ENCODE measurements around the gene AVPR1A.

- RRBS, 2 experiments: no CpG with 5 or more reads among the region's 2 CpGs
Measured at GRCh38 chr12:62249544-62250089, 10.6 kb upstream of the USP15 start.

- RRBS, 2 experiments: 2% methylated on average over 12 to 19 of the region's 53 CpGs
Measured at GRCh38 chr12:63150715-63151448, at the start of gene AVPR1A. Gene AVPR1A (minus strand): TSS chr12:63151201.

- RRBS, 2 experiments: no CpG with 5 or more reads among the region's 2 CpGs
Measured at GRCh38 chr12:63667404-63667815, 883 bp downstream of the DPY19L2 start.

- RRBS, 2 experiments: no CpG with 5 or more reads among the region's 4 CpGs
Measured at GRCh38 chr12:63846187-63846625, 1.7 kb downstream of the SRGAP1 start.

DNA sequence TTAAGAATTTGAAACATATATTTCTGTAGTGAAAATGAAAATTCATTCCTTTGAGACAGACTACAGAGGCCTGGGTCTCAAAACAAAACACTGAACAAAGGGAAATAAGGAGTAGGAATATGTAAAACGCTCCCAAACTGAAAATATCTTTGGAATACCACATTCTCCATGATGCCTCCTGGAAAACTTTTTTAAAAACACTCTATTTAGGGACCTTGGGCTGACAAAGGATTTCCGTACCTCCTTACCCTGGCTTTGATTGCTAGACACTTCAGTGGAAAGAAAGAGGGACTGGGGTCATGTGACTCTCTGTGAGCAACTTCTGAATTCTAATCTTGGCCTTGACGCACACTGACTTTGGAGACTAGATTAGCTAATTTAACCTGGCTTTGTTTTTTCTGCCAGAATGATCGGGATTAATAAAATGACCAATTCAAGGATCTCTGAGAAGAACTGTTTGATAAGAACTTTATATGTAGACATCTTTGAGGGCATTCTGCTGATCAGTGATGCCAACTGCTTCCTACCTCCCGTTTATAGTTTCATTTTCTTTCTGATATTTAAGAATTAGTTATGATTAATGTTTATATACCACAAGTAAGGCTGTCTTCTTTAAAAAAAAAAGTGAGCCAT is 181.1 kb downstream of the SRGAP1 start:
- RRBS, 2 experiments: no CpG with 5 or more reads among the region's 5 CpGs

- RRBS, 2 experiments: no CpG with 5 or more reads among the region's 7 CpGs
Measured at GRCh38 chr12:64104397-64104824, 117.7 kb downstream of the KICS2 start.

GRCh38 chr12:64543115-64543526 is 67.2 kb upstream of the RASSF3 start:
- RRBS, 2 experiments: 32 to 42% methylated on average over 2 to 8 of the region's 37 CpGs

DNA sequence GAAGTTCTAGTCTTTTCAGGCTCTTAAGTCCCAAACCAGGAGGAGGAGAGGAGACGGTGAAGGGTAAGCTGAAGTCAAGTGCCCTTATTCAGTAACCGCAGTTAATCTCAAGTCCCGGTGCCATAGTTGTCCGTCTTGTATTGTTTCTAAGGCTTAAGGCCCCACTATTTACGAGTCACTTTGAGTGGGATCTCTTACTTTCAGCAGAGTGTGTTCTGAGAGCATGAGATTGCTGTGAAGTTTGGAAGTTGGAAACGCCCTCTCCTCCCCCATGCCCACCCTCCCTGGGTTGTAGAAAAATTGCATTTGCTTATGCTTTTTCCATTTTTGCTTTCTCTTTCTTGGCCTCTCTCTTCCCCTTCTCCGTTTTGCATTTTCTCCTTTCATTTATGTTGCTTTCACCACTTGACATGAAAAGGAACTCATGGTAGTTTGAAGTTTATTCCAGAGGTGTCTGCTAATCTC is 1.6 kb downstream of the RASSF3 start:
- RRBS, 2 experiments: no CpG with 5 or more reads among the region's 7 CpGs

DNA sequence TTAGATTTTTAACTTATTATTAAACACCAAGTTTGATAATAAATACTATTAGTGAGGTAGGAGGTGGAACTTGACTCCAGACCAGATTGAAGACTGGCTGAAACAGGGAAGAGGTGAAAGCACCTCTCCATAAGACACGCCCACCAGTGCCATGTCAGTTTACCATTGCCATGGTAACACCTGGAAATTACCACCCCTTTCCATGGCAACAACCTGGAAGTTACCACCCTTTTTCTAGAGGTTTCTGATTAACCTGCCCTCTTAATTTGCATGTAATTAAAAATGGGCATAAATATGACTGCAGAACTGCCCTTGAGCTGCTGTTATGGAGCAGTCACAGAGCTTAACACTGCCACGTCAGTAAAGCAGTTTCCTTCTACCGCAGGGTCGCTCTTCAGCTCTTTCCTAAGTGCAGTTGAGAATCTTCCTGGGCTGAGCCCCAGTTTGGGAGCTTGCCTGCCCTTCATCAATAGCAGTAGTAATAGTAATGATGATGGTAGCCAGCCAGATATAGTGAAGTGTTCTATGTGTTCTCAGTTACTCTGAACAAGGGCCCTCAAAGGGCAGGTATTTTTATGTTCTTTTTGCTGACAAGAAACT is 55.2 kb downstream of the RASSF3 start:
- RRBS, 2 experiments: no CpG with 5 or more reads among the region's 4 CpGs

GRCh38 chr12:64673679-64674510 is 63.6 kb downstream of the RASSF3 start:
- RRBS, 2 experiments: no CpG with 5 or more reads among the region's 5 CpGs

GRCh38 chr12:64681552-64682224 is 71.4 kb downstream of the RASSF3 start:
- RRBS, 2 experiments: no CpG with 5 or more reads among the region's 5 CpGs

- RRBS, 2 experiments: no CpG with 5 or more reads among the region's 15 CpGs
Measured at GRCh38 chr12:65556767-65557177, 267.5 kb upstream of the HMGA2 start.

- RRBS, 2 experiments: no CpG with 5 or more reads among the region's 6 CpGs
Measured at GRCh38 chr12:65646384-65646754, 177.9 kb upstream of the HMGA2 start.

- RRBS, 2 experiments: 1 to 2% methylated on average over 22 to 26 of the region's 74 CpGs
Measured at GRCh38 chr12:65740972-65741981, 83.0 kb upstream of the HMGA2 start.

DNA sequence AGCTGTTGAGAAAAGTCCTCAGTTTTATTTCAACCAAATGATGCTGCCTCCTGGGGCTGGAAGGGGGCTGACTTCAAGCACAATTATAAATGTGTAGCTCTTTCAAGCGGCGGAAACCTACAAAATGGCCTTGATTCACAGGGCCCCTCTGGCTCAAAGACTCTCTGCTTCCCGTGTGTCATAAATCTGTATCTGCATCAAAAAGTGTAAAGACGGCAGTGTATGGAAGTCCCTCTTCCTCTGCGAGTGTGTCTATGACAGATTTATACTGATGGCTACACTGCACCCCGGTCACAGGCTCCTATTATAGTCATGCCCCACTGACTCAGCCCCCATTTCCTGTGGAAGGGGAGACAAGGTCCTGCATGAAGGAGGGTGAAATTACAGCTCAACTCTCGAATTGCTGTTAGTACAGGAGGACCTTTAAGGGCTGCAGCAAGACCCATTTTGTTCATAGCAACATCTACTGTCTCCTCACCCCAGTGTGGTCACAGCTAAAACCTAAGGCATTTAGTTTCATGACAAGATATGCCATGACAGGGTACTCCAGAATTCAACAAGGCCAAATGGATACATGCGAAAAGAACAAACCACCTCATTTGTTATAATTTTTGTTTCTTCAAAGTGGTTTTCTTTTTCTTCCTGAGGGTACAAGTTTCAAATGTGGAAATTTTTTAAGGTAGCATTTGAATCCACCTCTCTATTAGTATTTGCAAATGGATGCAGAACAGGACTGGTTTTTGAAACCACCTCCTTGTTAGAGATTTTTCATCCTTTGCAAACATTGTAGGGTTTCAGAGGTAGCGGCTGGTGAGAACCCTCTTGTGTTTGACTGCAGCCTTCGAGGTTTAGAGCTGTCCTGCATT is 68.7 kb downstream of the HMGA2 start:
- RRBS, 2 experiments: no CpG with 5 or more reads among the region's 10 CpGs

DNA sequence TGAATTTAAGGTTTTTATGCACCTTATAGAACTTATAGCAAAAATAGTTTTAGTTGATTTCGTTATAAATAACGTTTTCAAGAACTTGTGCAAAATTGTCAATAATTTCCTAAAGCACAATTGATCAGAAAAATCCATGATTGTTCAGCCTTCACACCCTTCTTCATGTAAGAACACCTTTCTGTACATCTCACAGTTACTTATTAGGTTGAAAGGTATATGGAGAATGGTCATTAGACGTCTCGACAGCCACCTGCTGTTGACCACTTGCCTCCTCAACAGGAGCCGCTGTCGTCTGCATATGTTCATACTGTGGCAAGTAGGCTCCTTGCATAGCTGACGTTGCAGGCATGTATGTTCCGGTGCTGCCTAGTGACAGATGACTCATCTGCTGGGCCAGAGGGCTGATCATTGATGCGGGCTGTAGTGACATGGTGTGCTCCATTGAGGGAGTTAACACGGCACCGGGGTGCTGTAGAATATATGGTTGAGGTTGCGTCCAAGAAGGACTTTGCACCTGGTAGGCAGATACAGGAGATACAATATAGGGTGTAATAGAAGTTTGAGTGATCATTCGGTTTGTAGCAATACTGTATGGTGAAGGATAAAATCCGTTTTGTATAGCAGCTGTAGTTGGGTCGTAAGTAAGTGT is 45.0 kb downstream of the IRAK3 start:
- RRBS, 2 experiments: 76 to 82% methylated on average over 1 to 3 of the region's 15 CpGs

DNA sequence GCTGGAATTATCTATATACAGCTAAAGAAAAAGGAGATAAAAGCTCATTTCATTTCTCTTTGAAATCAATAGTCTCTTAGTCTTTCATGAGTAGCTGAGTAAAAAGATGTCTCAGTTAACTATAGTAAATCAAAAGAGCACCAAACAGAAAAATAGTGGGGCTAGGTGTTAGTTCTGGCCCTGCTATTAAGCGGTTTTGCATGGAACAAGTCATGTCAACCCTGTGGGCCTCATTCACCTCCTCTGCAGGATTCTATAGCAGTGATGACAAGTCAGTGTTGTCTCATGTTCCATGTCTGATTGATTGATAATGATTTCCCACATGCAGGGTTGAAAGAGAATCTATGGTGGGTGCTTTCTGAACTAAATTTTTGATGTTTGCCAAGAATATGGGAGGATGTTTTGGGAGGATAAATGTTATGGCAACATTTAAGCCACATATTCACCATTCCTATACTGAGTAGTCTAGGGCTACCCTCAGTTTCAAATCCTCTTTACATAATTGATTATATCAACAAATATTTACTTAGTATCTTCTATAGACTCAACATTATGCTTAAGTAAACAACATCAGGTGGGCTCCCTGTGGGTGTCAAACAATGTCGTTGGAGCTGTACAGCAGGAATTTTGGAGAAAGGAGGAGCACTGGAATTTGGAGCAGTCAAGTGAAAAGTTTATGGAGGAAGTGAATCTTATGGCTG is 48.6 kb downstream of the IRAK3 start:
- RRBS, 2 experiments: no CpG with 5 or more reads among the region's 2 CpGs

- RRBS, 2 experiments: no CpG with 5 or more reads among the region's 6 CpGs
Measured at GRCh38 chr12:66392303-66392874, 90.1 kb downstream of the HELB start.

DNA sequence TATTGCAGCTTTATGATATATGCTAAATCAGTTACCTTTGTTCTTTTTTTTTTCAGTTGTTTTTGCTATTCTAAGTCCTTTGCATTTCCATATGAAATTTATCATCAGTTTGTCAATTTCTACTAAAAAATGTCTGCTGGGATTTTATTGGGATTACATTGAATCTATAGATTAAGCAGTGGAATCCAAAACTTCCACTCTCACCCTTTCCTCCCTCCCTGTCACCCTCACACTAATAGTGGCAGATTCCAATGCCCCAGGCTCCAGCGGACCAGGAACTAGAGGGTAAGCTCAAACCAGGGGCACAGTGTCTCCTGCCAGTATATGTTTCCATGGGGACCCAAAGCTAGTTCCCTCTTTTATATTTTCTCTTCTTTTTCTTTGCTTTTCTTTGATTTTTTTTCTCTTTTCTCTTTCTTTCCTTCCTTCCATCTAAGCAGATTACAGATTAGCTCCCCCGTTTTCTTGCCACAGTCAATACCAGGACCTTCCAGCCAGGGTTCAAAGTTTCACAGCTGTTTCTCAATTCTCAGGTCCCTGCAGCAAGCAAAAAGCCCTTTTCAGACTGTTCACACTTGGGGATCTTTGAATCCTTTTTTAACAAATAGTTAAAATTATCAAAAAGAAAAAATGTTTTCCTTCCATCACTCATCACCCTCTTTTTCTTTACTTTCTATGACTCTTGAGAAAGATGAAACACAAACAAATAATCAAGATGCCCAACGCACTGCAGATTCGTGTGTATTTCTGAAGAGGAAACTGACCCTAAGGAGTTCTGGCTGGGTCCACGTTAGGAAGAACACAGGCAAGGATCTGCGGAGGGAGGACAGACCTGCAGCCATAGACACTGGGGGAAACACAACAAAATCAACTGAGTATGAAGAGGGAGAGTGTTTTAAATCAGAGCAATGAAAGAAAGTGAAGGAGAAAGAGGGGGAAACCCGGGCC is 245.4 kb upstream of the CAND1 start:
- RRBS, 2 experiments: no CpG with 5 or more reads among the region's 7 CpGs

Data from bronchial epithelial cell (primary cell).